HCT116 (cell line): ENCODE data around the genes SNAPC4, LCN8 and LCN12.

- RRBS, result 30% methylated on average over 8 of the region's 83 CpGs
Observed at GRCh38 chr9:136400008-136401151, at the start of gene SNAPC4. Gene SNAPC4, minus strand, starts transcription at chr9:136400170.

- RRBS, result 90% methylated on average over 2 of the region's 31 CpGs
Observed at GRCh38 chr9:136416558-136417582, 6.4 kb downstream of the PMPCA start.

- RRBS, result 90% methylated on average over 5 of the region's 36 CpGs
Observed at GRCh38 chr9:136502918-136503599, 20.2 kb upstream of the SEC16A start.

- RRBS, result 98% methylated on average over 5 of the region's 23 CpGs
Observed at GRCh38 chr9:136519947-136520569, 25.8 kb downstream of the NOTCH1 start.

- RRBS, result 87% methylated on average over 6 of the region's 27 CpGs
Observed at GRCh38 chr9:136530293-136531065, 15.4 kb downstream of the NOTCH1 start.

DNA sequence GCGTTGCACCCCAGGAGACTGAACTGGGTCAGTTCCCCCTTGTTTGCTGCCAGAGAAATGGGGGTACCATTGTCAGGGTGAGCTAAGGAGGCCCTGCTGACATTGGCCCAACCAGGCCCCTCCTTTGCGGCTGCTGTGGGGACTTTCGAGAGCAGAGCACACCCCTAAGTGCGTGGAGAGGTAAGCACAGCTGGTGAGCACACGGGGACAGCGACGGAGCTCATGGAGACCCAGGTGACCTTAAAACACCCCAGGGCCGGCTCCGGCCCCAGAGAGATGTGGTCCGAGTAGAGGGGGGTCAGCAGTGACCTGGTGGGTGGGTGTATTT lies 2.7 kb upstream of the NOTCH1 start:
- RRBS, result no CpG with 5 or more reads among the region's 10 CpGs

DNA sequence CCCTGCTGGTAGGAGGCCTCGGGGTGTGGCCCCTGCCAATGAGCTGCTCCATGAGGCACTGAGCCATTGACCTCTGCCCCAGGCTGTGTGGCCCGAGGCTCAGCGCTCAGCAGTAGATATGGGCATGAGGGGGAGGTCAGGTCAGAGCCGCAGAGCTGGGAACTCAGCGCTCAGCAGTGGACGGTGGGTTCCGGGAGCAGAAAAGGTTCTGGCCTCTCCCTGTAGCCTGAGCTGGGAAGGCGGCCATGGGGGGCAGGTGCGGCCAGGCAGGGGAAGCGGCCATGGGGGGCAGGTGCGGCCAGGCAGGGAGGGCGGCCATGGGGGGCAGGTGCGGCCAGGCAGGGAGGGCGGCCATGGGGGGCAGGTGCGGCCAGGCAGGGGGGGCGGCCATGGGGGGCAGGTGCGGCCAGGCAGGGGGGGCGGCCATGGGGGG lies 52.1 kb upstream of the EGFL7 start:
- RRBS, result no CpG with 5 or more reads among the region's 18 CpGs

GRCh38 chr9:136674856-136675839 lies 12.1 kb downstream of the AGPAT2 start:
- RRBS, result 91% methylated on average over 1 of the region's 17 CpGs

DNA sequence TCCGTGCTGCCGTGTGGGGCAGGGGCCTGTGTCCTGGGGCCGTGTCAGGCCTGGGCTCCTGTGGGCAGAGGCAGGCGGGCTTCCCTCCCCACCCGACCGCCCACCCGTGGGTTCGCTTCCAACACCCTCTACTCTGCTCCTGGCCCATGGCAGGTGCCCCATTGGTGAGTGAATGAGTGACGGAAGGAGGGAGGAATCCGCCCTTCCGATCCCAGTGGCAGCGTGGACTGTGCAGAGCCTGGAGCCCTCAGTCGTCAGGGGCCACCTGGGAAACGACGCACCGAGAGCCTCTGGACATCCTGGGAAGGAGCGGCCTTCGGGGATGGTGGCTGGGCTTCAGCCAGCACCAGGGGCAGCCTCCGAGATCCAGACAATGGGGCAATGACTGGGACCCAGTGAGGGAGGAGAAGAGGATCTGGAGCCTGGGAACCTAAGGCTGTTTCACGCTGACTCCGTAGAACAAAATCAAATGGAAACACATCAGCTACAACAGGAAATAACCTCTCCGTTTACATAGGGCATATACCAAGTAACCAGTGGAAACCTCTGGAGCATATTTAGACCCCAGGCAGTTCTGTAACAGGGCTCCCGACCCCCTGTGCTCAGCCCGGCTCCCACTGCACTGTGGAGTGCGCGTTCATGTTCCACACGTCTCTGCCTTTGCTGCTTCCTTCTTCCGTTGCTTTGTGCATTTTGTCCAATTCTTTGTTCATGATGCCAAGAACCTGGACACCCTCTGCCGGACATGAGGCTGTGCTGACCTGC lies 5.6 kb upstream of the AGPAT2 start:
- RRBS, result 0% methylated on average over 1 of the region's 29 CpGs

DNA sequence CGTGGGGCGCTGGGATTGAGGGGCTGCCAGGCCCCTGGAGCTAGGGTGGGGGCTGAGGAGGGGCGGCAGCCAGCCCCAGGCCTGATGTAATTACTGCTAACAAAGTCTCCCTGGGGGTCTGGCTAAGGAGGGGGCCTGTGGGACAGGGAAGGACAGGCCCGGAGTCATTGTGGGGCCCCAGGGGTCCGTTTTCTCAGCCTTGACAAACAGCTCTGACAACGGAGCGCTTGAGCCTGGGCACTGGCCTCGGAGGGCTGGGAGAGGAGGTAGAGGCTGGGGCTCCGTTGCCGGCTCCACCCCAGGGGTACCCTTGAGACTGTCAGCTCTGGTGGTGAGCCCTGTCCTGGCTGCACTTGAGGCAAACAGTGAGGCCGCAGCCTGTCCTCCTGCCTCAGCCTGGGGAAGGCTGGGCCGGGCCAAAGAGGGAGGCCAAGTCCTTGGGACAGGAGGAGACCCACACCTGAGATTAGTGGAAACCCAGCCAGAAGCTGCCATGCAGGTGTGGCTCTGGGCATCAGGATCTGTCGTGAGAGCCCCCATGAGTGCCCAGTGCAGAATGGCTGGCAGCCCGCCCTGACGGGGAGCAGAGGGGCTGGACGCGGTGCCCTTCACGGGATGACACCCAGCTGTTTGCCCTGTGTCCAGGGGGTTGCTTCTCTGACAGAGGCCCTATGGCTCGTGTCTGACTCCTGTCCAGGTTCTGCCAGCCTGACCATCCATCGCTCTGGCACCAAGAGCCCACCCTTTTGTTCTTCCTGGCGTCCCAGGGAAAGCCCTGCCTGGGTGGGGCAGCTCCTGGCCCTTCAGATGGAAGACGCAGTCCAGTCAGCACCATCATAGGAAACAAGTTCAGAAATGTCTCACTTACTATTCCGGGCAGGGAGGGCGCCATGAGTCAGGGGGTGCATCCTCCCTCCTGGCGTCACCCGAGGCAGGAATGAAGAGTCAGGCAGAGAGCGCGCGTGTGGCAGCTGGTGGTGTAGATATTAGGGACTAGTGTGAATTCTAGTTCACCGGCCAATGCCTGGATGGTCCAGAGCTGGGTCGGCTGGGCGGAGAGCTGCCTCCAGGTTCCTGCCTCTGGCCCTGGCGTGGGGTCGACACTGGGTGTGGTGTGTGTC lies 8.5 kb downstream of the DIPK1B start:
- RRBS, result no CpG with 5 or more reads among the region's 34 CpGs

GRCh38 chr9:136757858-136758680 lies at the start of gene LCN8:
Gene LCN8, minus strand, starts transcription at chr9:136758243.
- RRBS, result 74% methylated on average over 16 of the region's 37 CpGs

DNA sequence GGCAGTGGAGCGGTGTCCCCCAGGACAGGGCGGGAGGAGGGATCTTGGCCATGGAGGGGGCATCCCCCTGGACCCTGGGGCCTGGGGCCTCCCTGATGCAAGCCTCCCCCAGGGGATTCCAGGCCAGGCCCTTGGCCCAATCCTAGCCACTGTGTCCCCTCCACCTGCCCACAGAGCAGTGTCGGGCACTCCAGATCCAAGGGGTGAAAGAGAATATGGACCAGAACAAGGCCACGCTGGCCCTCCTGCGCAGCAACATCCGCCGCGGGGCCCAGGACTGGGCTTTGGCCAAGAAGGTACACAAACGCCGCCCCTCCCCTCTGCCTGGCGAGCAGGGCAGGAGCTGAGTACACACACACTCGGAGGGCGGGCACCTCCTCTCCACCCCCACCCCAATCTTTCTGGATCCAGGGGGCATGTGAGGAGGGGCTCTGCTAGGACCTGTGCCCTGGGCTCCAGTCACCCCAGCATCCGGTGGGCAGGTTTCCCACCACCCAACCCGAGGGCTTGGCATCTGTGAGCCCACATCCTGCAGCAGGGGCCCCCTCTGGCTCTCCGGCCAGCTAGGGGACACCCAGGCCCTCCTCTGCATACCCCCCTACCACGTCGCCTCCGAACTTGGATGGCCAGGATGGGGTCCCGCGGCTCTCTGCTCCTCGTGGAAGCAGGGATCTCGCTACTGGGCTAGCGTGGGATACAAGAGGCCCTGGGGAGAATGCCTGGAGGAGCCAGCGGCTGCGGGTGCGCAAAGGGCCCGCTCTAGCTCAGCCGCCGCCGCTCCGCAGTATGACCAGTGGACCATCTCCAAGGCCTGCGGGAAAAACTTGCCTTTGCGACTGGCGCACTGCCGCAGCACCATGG lies 3.0 kb downstream of the CCDC183 start:
- RRBS, result 72% methylated on average over 3 of the region's 36 CpGs

DNA sequence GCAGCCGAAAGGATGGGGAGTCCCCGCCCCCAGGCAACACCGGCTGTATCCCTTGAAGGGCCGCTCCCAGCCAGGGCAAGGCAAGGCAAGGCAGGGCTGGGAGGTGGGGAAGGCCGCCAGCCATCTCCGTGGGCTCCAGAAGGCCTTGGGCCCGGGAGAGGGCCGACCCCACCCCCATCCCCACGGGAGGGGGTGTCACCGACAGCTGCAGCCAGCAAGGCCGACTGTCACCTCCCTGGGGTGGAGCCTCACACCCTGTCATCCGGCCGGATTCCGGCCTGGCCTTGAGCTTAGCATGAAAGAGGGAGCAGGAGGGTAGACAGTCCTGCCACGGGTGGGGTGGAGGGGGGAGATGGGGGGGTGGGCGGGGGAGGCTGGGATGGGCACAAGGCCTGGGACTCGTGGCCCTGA lies 381 bp downstream of the AJM1 start:
- RRBS, result no CpG with 5 or more reads among the region's 17 CpGs

DNA sequence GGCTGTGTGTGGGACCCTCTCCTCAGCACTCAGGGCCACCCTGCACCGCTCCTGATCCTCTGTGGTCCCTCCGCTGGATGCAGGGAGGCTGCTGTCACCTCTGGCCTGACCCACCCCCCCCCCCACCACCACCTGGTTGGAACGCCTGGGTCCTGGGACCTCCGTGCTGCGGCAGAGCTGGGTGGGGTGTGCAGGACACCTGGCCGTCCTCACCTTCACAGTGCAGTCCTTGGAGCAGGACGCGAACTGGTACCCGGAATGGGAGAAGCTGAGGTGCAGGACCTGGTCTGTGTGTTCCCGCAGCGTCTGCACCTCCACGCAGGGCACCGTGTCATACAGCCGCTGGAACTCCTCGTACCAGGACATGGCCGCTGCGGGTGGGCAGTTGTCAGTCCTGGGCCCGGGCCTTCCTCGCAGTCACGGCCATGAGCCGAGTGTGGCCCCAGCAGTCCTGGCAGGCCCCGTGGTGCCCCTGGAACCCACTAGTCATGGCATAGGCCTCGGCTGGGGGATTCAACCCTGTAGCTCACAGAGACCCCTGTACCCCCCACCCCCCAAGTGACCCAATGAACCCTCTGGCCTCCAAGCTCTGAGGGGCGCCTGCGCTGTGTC lies 1.3 kb downstream of the FBXW5 start:
- RRBS, result no CpG with 5 or more reads among the region's 25 CpGs

- RRBS, result 2% methylated on average over 10 of the region's 49 CpGs
Observed at GRCh38 chr9:136943748-136944286, 721 bp downstream of the FBXW5 start.

DNA sequence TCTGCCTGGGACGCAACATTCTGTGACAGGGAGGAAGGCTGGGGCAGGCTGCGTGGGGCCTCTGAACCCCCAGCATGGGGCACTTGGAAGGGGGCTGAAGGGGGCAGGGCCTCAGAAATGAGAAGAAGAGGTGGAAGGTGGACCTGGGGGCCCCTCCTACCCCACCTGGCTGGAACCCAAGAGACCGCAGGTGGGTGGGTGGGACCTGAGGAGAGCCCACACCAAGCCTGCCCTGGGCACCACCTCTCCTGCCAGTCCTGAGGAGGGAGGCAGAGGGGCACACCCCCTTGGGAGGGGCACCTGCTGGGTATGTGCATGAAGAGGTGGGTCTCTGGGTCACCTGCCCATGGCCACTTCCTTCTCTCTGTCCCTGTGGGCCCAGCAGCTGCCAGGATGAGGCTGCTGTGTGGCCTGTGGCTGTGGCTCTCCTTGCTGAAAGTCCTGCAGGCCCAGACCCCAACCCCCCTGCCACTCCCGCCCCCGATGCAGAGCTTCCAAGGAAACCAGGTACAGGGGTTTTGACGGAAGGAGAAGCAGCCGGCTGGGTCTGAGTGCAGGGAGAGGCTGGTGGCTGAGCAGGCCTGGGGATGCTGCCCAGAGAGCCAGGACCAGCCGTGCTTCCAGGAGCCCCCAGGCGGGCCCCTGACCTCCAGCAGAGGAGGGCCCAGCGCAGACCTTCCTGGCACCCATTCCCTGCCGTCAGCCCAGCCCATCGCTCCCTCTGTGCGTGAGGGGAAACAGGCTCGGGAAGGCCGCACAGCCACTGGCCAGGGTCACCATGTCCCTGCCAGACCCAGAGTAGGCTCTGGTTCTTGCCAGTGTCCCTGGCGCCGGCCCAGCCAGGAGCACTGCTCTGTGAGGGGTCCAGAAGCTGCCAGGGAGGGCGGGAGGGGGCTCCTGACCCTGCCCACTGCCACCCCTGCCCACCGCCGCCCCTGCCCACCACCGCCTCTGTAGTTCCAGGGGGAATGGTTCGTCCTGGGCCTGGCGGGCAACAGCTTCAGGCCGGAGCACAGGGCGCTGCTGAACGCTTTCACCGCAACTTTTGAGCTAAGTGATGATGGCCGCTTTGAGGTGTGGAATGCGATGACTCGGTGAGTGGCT lies at the start of gene LCN12:
Gene LCN12, plus strand, starts transcription at position 339 of the 1,104 bp plus-strand sequence.
- RRBS, result 100% methylated on average over 4 of the region's 30 CpGs

- RRBS, result no CpG with 5 or more reads among the region's 22 CpGs
Observed at GRCh38 chr9:136974665-136975650, 2.3 kb upstream of the PTGDS start.

- RRBS, result no CpG with 5 or more reads among the region's 30 CpGs
Observed at GRCh38 chr9:137028631-137029012, 585 bp upstream of the ABCA2 start.

DNA sequence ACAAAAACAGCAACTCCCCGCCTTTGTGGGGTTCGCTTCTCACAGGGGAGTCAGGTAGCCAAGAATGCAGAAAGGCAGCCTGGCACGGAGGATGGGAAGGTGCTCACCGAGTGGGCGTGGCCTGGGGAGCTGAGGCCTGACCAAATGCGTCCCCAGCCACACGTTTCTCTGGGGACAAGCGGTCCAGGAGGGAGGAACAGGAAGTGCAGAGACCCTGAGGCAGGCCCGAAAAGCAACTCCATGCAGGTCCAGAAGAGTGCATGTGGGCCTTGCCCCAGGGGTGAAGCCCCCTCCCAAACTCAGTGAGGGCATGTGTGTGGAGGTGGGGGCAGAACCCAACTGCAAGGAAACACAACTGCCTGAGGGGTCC lies 2.6 kb upstream of the UAP1L1 start:
- RRBS, result no CpG with 5 or more reads among the region's 9 CpGs

DNA sequence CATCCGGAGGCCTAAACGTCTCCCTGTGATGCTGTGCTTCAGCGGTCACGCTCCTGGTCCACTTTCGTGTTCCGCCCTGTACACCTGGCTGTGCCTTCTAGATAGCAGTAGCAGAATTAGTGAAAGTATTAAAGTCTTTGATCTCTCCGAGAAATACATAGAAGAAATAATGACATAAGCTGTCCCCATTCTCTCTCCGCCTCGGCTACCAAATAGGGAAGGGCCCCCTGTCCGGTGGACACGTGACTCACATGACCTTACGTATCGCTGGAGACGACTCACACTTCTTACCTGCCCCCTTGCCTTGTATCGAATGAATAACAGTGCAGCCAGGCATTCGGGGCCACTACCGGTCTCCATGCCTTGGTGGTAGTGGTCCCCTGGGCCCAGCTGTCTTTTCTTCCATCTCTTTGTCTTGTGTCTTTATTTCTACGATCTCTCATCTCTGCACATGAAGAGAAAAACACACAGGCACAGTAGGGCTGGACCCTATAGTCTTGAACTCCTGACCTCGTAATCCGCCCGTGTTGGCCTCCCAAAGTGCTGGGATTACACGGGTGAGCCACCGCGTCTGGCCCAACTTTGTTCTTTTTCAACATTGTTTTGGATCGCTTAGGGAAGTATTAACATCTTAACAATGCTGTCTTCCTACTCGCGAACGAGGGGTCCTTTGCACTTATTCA lies 7.4 kb upstream of the DPP7 start:
- RRBS, result no CpG with 5 or more reads among the region's 28 CpGs